IMR-90 (cell line): ENCODE results near the genes SIGLEC10, FPR2 and ZNF577.

DNA sequence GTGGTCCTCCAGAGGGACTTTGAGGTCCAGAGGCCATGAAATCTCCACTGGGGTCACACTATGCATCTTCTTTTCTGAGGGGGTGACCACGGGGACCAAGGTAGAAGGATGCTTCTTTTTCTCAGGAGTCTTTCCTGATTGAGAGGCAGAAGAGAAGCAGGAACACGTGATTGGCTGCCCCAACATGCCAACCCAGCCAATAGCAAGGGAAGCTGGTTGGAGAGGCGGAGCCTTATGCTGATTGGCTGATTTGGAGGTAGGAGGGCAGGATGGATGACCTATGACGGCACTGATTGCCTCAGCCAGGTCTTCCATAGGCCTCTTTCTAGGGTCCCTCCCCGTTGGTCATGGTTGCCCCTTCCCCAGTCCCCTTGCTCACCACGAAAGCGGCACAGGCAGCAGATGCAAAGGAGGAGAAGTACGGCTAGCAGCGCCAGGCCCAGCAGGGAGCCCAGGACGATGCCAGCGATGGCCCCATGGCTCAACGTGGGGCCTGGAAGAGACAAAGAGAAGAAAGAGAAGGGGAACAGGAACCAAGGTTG lies 8.1 kb downstream of the VSIG10L start:
- RRBS: no CpG with 5 or more reads among the region's 12 CpGs
CAGE:
- cytosol, long polyA plus RNA: no peak
- long polyA plus RNA: no peak
- nucleus, long polyA plus RNA: no peak

DNA sequence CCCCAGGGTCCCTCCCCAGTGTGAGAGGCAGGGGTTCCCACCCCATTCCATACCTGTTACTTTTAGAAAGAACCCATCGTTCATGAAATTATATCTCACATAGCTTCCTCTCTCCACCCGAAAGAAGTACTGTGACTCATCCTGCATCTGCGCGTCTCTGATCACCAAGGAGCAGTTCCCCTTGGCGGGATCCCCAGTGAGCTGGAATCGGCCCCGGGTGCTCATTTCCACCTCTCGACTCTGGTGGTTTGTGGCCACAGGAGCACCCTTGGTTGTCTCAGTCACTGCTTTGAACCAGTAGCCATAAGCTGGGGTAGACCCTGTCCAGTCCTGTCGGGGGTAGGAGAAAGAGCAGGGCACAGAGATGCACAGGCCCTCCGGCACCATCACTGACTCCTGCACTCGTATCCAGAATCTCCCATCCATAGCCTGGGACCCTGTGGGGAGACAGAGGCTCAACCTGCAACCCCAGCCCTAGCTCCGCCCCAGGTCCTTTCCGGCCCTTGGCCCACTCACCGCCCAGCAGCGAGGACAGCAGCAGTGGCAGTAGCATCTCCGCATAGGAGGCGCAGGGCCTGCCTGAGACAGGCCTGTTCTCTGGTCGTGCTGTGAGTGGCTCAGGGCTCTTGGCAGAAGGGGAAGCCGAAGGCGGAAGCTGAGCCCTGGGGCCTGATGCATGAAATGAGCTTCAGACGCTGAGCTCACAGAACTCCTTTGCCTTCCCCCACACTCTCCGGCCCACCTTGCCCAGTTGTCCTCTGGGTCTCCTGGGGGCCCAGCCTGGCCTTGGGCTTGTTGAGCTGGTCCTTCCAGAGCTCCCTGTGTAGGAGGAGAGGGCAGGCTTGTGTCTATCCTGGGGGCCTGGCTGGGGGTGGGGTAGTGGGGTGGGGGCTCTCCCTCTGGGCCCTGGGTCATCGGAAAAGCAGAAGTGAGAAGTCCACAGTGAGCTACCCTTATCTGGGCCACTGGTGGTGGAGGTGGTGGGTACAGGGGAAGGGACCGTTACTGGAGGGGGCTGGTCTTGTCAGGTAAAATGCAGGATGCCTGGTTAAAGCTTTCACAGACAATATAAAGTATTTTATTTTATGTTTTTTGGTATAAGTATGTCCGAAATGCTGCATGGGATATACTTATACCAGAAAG lies at the start of gene SIGLEC10:
SIGLEC10 (minus strand) TSS at position 614 of the 1,143 bp plus-strand sequence.
- RRBS: no CpG with 5 or more reads among the region's 25 CpGs
CAGE:
- cytosol, long polyA plus RNA: no peak
- long polyA plus RNA: no peak
- nucleus, long polyA plus RNA: no peak

- RRBS: no CpG with 5 or more reads among the region's 9 CpGs
CAGE:
- cytosol, long polyA plus RNA: no peak
- long polyA plus RNA: no peak
- nucleus, long polyA plus RNA: no peak
These were observed 1.7 kb downstream of the SIGLEC8 start for GRCh38 chr19:51456453-51457025.

DNA sequence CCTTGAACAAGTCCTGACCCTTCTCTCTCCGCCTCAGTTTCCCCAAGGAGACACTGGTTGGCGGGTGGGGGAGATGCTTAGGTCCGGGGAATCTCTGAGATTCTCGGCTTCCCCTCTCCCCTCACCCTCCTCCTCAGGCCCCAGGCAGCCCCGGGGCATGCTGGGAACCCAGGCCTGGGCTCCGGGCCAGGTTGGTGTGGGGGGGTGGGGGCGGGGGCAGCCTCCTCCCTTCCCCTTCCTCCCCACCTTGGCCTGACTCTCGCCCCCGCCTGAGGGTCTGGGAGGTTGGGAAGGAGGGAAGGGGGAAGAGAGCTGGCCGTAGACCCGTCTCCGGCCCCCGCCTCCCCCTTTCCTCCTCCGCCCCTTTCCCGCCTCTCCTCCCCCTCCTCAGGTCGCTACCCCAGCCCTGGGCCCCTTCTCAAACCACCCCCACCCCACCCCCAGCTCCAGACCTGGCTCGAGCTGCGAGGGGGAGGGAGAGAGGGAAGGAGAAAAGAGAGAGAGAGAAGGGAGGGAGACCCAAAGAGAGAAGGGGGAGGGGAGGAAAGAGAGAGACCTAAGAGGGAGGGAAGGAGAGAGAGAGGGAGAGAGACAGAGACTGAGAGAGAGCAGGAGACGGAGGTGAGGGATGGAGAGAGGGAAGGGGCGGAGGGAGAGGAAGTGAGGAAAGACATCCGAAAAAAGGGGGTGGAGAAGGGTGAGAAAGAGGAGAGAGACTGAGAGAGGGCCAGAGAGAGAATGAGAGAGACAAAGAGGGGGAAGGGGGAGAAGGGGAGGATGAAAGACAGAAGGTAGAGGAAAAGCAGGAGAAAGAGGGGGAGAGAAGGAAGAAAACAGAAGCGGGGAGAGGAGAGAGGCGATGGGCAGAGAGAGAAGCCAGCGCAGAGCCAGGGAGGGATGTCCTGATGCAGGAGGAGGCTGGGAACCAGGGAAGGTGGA lies 2.2 kb upstream of the SPACA6 start:
- RRBS: 2% methylated on average over 3 of the region's 24 CpGs
CAGE:
- cytosol, long polyA plus RNA: no peak
- long polyA plus RNA: no peak
- nucleus, long polyA plus RNA: no peak

GRCh38 chr19:51697659-51698471 lies 4.7 kb downstream of the SPACA6 start:
- RRBS: no CpG with 5 or more reads among the region's 15 CpGs
CAGE:
- cytosol, long polyA plus RNA: no peak
- long polyA plus RNA: no peak
- nucleus, long polyA plus RNA: no peak

- RRBS: no CpG with 5 or more reads among the region's 22 CpGs
CAGE:
- cytosol, long polyA plus RNA: no peak
- long polyA plus RNA: no peak
- nucleus, long polyA plus RNA: no peak
These were observed 9.2 kb downstream of the SPACA6 start for GRCh38 chr19:51702251-51702880.

DNA sequence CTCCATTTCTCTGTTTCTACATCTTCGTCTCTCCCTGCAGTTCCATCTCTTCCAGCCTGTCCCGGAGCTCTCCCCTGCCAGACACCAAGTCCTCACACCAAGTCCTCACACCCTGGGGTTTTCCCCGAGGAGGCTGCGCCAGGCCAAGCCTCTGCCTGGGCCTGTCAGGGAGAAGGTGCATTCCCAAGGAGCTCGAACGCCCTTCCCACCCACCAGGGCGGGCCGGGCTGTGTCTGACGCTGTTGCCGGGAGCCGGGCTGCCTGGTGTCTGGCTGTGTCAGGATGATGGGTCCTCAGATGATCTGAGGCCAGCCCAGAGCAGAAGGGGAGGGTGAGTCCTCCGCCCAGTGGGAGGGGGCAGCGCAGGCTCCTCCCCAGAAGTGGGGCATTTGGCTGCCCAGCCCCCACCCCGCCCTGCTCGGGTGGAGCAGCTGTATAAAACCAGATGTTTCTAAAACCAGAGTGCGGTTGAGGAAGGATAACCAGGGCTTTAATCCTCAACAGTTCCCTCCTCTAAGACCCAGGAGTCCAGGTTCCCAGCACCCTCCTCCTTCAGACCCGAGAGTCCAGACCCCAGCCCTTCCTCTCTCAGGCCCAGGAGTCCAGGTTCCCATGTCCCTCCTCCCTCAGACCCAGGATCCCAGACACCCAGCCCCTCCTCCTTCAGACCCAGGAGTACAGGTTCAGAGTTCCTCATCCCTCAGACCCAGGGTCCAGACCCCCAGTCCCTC lies 2.4 kb upstream of the HAS1 start:
- RRBS: no CpG with 5 or more reads among the region's 17 CpGs
CAGE:
- cytosol, long polyA plus RNA: no peak
- long polyA plus RNA: no peak
- nucleus, long polyA plus RNA: no peak

- RRBS: no CpG with 5 or more reads among the region's 17 CpGs
CAGE:
- cytosol, long polyA plus RNA: no peak
- long polyA plus RNA: no peak
- nucleus, long polyA plus RNA: no peak
These were observed 5.6 kb downstream of the FPR1 start for GRCh38 chr19:51745937-51746538.

- RRBS: no CpG with 5 or more reads among the region's 7 CpGs
CAGE:
- cytosol, long polyA plus RNA: no peak
- long polyA plus RNA: no peak
- nucleus, long polyA plus RNA: no peak
These were observed at the start of gene FPR2 for GRCh38 chr19:51760721-51761294. Gene FPR2, plus strand, starts transcription at chr19:51761180.

GRCh38 chr19:51761758-51762135 lies 767 bp downstream of the FPR2 start:
- RRBS: no CpG with 5 or more reads among the region's 4 CpGs
CAGE:
- cytosol, long polyA plus RNA: no peak
- long polyA plus RNA: no peak
- nucleus, long polyA plus RNA: no peak

DNA sequence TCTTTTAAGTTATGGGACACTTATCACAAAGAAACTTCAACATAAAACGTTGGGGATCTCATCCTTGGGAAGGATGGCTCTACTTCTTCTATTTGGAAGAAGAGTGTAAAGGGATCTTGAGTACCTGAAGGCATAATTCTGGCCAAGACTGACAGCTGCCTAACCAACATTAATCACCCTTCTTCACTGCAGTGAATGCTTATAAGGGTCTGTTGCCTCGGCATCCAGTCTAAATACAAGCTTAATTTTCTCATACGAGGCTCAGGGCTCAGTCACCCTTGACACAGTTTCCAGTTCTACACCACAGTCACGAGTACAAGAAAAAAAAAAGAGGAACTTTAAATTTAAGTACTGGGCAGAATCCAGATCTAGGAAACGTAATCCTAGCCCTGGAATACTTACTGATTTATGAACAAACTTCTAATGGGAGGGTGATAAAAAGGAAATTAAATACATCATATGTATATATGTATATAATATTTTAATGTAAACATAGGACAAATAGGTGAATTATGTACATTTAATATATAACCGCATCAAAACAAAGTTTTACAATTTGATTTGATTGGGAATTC lies 9.1 kb downstream of the FPR3 start:
- RRBS: no CpG with 5 or more reads among the region's 6 CpGs
CAGE:
- cytosol, long polyA plus RNA: no peak
- long polyA plus RNA: no peak
- nucleus, long polyA plus RNA: no peak

GRCh38 chr19:51811173-51812102 lies 16.5 kb downstream of the FPR3 start:
- RRBS: no CpG with 5 or more reads among the region's 17 CpGs
CAGE:
- cytosol, long polyA plus RNA: no peak
- long polyA plus RNA: no peak
- nucleus, long polyA plus RNA: no peak

DNA sequence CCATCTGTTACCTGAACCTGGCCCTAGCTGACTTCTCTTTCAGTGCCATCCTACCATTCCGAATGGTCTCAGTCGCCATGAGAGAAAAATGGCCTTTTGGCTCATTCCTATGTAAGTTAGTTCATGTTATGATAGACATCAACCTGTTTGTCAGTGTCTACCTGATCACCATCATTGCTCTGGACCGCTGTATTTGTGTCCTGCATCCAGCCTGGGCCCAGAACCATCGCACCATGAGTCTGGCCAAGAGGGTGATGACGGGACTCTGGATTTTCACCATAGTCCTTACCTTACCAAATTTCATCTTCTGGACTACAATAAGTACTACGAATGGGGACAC lies 28.9 kb downstream of the FPR3 start:
- RRBS: no CpG with 5 or more reads among the region's 6 CpGs
CAGE:
- cytosol, long polyA plus RNA: no peak
- long polyA plus RNA: no peak
- nucleus, long polyA plus RNA: no peak

GRCh38 chr19:51830062-51830645 lies 35.2 kb downstream of the FPR3 start:
- RRBS: no CpG with 5 or more reads among the region's 2 CpGs
CAGE:
- cytosol, long polyA plus RNA: no peak
- long polyA plus RNA: no peak
- nucleus, long polyA plus RNA: no peak

- RRBS: no CpG with 5 or more reads among the region's 55 CpGs
CAGE:
- cytosol, long polyA plus RNA: no peak
- long polyA plus RNA: no peak
- nucleus, long polyA plus RNA: start-site peak on the minus strand at chr19:51887896-51887989, 981 and 1,851 reads in 2 replicates
These were observed at the start of gene ZNF577 for GRCh38 chr19:51887328-51888286. Gene ZNF577, minus strand, starts transcription at chr19:51887951.

GRCh38 chr19:51903730-51904739 lies 782 bp downstream of the ZNF649 start:
- RRBS: 3% methylated on average over 5 of the region's 37 CpGs
CAGE:
- cytosol, long polyA plus RNA: no peak
- long polyA plus RNA: no peak
- nucleus, long polyA plus RNA: no peak

- RRBS: no CpG with 5 or more reads among the region's 10 CpGs
CAGE:
- cytosol, long polyA plus RNA: no peak
- long polyA plus RNA: no peak
- nucleus, long polyA plus RNA: no peak
These were observed 270 bp downstream of the ZNF613 start for GRCh38 chr19:51927622-51927861.

DNA sequence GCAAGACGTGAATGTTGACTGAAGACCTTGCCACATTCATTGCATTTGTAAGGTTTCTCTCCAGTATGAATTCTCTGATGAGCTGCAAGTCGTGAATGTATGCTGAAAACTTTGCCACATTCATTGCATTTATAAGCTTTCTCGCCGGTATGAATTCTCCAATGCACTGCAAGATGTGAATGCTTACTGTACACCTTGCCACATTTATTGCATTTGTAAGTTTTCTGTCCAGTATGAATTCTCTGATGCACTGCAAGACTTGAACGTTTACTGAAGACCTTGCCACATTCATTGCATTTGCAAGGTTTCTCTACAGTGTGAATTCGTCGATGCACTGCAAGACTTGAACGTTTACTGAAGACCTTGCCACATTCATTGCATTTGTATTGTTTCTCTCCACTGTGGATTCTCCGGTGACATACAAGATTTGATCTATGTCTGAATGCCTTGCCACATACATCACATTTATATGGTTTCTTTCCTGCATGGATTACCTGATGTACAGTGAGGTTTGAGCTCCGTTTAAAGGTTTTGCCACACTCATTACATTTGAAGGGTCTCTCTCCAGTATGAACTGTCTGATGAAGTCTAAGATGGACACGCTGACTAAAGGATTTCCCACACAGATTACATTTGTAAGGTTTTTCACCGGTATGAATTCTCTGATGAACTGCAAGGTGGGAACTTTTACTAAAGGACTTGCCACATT lies 20.2 kb upstream of the ZNF841 start:
- RRBS: no CpG with 5 or more reads among the region's 12 CpGs
CAGE:
- cytosol, long polyA plus RNA: no peak
- long polyA plus RNA: no peak
- nucleus, long polyA plus RNA: no peak

- RRBS: 15% methylated on average over 5 of the region's 43 CpGs
CAGE:
- cytosol, long polyA plus RNA: no peak
- long polyA plus RNA: no peak
- nucleus, long polyA plus RNA: no peak
These were observed 35.0 kb upstream of the ZNF808 start for GRCh38 chr19:52492226-52493157.

- RRBS: 66% methylated on average over 4 of the region's 31 CpGs
CAGE:
- cytosol, long polyA plus RNA: no peak
- long polyA plus RNA: no peak
- nucleus, long polyA plus RNA: no peak
These were observed 15.0 kb downstream of the ZNF701 start for GRCh38 chr19:52585006-52585537.